SK-N-MC (cell line): ENCODE data around the gene AK1.

GRCh38 chr9:125649198-125649728 lies 57.7 kb downstream of the MAPKAP1 start:
- RRBS = no CpG with 5 or more reads among the region's 7 CpGs

- RRBS = 95% methylated on average over 4 of the region's 38 CpGs
Observed at GRCh38 chr9:126337582-126338461, 11.2 kb downstream of the MVB12B start.

DNA sequence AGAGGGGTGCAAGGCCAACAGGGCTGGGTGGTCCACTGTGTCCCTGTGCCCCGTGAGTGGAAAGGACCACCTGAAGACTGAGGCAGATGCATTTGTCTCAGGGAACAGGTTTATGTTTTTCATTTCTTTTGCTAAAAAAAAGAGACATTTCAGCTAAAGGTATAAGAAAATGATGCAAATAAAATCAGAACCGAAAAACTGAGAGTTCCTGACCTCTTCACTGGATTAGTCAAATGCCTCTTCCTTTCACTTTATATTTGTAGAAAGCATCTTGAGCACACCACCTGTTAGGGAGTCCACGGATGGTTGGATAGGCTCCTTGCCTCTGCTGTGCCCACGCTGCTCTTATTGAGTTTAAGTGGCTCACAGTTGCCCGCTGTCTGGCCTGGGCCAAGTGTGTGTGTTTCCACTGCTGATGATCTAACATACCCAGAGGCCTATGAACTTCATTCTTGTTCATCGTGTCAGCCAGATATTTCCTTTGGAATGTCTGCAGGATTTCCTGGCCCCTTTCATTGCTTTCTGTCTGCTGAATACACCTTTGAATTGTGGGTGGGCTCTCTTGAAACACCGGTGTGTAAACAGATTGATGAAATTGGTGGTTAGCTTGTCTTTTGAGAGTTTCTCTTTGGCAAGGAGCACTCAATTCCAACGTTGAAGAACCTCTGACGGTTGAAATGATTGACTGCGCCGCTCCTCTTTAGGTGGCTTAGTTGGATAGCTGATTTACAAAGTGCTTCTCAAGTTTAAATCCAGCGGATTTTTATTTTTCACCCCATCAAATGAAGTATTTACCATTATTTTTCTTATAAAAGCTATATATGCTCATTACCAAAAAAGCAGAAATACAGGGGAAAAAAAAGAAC lies 46.6 kb downstream of the MVB12B start:
- RRBS = no CpG with 5 or more reads among the region's 12 CpGs

GRCh38 chr9:126391931-126392794 lies 65.5 kb downstream of the MVB12B start:
- RRBS = no CpG with 5 or more reads among the region's 19 CpGs

GRCh38 chr9:126964881-126965602 lies 50.5 kb downstream of the RALGPS1 start:
- RRBS = no CpG with 5 or more reads among the region's 7 CpGs

- RRBS = no CpG with 5 or more reads among the region's 4 CpGs
Observed at GRCh38 chr9:127116860-127117588, 5.4 kb downstream of the ANGPTL2 start.

DNA sequence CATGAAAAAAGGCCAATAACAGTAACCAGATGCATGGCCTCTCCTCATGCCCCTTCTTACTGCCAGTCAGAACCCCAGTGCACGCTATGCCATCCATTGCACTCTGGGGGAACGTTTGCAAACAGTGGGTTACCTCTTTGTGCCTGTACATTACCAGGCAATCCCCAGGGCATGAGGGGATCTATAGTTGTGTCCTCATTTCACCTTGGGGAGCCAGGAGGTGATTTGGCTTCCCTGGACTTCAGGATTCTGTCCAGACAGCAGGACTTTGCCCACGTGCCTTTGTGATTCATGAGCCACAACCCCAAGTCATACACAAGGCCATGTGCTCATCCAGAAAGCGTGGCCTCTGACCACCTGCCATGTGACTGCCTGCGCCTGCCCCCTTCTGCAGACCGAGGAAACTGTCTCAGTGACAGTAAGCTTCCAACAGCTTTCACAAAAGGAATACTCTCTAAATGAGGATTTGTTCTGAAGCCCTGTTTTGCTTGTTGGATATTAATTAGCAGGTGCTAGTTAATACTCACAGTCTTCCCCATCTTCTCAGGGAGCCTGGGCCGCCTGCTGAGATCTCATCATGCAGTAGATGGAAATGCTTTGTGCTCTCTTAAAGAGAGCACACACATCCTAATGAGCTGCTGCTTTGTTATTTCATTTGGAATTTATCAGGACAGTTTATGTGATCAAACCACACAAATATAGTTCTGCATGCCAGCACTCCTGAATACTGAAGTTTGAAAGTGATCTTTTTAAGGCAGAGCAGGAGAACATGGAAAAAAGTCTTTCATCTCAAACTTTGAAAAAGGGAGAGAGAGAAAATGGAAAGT lies 36.9 kb upstream of the ANGPTL2 start:
- RRBS = no CpG with 5 or more reads among the region's 7 CpGs

GRCh38 chr9:127199125-127199916 lies 65.3 kb upstream of the GARNL3 start:
- RRBS = no CpG with 5 or more reads among the region's 18 CpGs

DNA sequence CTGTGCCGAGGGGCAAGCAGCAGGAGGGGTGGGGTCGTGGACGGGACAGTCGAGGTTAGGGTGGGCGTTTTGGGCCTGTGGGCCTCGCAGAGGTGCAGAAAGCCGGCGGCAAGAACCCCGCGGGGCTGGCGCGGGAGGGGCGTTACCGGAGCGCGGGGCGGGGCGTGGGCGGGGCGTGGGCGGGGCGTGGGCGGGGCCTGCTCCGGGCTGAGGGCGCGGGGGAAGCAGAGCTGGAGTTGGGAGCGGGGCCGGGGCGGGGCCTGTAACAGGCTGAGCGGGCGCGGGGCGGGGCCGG lies 39.9 kb upstream of the GARNL3 start:
- RRBS = 2% methylated on average over 28 of the region's 34 CpGs

DNA sequence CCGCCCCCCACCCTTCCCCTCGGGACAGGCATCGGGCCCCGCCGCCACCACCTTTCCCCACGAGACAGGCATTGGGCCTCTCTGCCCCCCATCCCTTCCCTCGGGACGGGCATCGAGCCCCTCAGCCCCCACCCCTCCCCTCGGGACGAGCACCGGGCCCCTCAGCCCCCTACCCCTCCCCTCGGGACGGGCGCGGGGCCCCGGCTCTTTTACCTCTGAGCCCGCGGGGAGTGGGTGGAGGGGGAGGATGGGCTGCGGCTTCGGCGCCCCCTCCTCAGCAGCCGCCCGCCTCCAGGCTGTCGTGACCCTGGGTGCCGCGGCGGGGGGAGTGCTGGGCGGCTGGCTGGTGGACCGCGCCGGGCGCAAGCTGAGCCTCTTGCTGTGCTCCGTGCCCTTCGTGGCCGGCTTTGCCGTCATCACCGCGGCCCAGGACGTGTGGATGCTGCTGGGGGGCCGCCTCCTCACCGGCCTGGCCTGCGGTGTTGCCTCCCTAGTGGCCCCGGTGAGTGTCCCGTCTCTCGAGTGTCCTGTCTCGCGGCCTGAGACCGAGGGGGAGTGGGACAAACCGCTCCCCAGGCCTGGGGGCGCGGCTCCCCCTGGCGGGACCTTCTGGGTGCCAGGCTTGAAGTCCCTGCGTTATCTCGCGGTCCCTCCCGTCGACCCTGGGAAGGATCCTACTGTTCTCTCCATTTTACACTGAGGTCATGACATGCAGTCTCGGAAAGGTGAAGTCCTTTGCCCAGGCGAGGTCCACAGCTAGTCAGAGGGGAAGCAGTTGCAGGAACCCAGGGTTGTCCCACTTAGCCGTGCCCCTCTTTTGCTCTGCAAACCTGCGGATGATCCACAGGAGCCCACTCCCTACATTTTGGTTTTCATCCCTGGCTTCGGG lies 885 bp downstream of the SLC2A8 start:
- RRBS = 9% methylated on average over 17 of the region's 63 CpGs

DNA sequence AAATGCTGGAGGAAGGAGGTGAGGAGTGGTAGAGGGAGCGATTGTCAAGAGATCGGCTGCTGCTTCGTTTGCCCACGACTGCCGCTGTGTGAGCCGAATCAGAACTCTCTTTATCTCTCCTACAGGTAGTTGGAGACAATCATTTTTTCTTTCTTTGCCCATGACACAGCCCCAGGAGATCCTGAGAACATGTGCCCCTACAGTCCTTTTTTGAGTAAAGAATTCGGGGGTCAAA lies 521 bp downstream of the ZNF79 start:
- RRBS = no CpG with 5 or more reads among the region's 7 CpGs

DNA sequence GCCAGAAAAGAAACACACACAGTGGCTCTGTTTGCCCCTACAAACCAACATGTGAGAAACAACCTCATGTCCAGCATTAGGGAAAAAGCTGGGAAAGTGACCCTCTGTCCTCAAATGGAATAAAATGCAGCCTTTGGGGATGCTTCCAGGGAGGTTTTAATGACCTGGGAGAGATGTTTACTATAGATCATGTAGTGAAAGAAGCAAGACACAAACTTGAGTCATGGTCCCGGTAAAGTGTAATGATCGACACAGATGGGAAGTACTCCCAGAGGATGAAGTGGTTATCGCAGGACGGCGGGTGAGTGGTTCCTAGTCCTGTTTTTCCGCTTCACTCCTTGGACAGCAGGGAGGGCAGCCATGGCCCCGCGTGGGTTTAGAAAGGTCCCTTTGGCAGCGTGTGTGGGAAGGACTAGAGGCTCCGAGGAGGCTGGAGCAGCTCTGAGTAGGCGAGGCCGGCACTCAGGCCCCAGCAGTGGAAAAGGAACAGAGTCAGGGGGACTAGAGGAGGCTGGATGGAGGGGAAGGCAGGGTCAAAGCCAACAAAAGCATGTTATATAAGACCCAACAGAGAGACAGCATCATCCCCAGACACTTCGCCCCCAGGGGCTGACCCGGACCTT lies 6.0 kb downstream of the NIBAN2 start:
- RRBS = 97% methylated on average over 1 of the region's 14 CpGs

DNA sequence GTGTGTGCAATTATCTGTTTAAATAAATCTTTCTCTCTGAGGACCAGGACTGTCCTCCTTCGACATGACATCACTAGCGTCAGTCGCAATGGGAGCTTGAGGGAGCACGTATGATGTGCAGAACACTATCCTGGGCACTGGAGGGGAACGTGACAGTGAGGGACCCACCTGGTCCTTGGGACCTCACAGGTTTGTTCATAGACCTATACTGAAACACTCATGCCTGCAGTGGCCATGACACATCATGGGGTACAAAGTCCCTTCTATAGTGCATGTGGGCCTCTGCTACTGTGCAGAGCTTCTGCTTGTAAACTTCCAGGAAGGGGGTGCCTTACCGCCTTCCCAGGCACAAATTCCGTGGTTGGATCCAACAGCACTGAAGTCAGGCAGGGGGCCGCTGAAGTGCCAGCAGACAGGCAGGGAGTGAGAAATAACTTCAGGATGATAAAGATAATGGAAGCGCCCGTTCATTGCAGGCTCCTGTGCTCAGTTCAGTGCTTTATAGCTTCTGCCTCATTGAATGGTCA lies 7.2 kb upstream of the NIBAN2 start:
- RRBS = no CpG with 5 or more reads among the region's 10 CpGs

GRCh38 chr9:127578683-127579811 lies 10.2 kb upstream of the NIBAN2 start:
- RRBS = 95% methylated on average over 3 of the region's 22 CpGs

DNA sequence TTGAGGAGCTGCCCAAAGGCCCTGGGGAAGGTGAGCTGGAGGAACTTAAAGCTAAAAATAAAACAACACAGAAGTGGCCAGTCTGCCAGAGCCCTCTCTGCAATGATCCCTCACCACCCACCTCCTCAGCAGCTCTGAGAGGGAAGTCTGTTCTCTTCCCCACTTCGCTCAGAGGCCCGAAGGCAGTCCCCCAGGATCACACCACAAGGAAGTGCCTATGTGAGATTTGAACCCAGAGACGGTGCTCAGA lies 879 bp downstream of the ENG start:
- RRBS = no CpG with 5 or more reads among the region's 3 CpGs

DNA sequence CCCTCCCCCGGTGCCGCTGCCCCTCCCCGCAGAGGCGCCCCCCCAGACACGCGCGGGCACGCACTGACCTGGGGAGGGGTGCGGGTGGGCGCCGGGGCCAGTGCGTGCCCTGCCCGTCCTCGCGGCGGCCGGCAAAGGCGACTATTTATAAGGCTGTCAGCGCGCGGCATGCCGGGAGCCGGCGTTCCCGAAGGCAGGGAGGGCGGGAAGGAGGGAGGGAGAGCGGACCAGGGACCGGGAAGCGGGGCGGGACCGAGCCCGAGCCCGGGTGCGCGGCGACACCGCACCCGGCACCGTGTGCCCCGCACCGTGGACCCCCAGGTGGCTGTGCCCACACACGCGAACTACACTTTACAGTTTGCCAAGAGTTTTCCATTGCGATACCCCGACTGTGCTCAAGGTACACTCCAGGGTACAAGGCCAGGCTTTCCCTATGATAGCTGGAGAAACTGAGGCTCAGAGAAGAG lies at the start of gene AK1:
Gene AK1 (minus strand): TSS at position 121 of the 467 bp plus-strand sequence.
- RRBS = under 1% methylated on average over 21 of the region's 45 CpGs

DNA sequence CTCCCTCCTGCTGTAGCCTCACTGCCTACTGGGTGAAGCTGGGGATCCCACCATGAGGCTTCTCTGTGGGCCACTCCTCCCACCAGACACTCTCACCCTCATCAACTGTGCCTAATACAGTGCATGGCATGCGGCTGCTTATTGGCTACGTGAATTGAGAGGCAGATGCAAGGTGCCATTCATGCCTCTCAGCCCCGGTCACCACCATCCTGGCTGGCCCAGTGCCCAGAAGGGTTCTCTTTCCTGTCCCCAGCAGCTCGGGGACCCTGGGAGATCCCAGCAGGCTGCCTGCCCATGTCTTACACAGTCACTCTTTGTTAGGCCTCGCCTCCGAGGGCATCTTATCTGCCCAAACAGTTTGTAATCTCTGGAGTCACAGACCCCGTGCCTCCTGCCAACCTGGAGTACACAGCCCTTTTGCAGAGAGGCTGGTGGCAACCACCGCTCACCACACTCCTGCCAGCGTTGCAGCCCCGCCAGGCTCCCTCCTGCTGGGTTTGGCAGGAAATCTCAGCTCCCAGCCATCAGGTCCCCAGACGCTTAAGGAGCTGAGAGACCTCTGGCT lies 6.9 kb upstream of the AK1 start:
- RRBS = no CpG with 5 or more reads among the region's 11 CpGs

DNA sequence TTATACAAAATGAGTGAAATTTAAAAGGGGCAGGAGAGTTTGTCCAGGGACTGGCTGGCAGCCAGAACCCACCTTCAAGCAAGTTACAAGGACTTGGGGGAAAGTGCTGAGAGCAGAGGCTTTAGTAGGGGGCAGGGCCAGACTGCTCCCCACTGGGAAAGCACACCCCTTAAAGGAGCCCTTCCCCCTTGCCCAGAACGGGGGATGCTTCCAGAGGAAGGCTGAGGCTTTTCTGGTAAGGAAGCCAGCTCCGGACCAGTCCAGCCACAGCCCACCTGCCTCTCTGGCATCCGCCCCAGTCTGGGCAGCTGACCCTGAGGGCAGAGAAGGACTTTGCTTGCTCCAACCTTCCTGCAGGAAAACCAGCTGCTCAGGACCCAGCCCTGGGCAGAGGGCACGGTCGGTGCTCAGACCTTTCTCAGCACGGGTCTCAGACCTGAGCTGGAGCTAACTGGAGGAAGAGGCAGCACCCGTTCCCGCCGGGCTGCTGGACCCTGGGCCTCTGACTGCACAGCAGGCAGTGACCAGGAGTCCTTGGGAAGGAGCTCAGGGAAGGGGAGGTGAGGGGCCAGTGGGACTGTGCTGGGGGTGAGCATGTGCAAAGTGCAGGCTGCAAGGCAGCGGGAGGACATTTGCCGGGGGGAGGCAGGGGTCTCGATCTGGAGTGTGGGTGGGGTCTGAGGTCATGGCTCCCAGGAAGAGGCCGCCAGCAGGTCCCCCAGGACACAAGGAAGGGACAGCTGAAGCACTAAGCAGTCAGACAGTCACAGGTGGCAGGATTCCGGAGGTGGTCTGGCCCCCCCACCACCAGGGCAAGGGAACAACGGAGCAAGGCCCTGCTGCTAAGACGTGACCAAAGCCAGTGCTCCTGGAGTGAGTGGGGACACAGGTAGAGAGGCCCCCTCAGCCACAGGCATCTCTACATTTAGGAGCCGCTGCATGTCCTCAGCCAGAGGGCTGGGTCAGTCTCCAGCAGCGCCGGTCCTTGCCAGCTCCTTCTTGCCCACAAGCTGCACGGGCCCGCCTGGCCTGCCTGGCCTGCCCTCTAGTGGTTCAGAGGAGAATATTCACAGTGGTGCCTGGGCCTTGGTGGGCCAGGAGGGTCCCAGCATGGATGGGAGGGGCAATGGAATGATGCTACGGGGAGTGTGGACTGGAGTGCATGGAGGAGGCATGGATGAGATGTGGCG lies 4.6 kb upstream of the DPM2 start:
- RRBS = no CpG with 5 or more reads among the region's 23 CpGs

DNA sequence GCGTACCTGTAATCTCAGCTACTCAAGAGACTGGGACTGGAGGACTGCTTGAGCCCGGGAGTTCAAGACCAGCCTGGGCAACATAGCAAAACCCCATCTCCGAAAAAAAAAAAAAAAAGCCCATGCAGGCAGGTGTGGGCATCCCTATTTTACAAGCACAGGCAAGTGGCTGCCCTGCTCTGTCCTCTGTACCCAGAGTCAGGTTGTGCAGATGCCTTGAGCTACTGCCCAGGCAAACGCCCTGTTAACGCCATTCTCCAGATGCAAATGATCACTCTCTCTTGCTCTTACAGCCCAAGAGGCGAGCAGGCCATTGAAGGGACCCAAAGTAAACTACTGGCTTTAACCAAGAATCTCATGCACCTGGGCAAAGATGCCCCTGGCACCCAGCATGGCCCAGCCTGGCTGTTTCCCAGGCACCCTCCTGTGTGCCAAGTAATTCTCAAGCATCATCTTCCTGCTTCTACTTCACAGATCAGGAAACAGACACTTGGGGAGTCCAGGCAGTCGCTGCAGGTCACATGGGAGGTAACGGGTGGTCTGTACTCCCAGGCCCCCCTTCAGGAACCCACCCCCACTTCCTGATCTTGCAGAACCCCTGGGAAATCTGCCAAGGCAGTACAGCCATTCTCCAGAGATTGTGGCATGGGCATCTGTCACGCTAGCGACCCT lies 14.3 kb downstream of the EEIG1 start:
- RRBS = no CpG with 5 or more reads among the region's 10 CpGs

DNA sequence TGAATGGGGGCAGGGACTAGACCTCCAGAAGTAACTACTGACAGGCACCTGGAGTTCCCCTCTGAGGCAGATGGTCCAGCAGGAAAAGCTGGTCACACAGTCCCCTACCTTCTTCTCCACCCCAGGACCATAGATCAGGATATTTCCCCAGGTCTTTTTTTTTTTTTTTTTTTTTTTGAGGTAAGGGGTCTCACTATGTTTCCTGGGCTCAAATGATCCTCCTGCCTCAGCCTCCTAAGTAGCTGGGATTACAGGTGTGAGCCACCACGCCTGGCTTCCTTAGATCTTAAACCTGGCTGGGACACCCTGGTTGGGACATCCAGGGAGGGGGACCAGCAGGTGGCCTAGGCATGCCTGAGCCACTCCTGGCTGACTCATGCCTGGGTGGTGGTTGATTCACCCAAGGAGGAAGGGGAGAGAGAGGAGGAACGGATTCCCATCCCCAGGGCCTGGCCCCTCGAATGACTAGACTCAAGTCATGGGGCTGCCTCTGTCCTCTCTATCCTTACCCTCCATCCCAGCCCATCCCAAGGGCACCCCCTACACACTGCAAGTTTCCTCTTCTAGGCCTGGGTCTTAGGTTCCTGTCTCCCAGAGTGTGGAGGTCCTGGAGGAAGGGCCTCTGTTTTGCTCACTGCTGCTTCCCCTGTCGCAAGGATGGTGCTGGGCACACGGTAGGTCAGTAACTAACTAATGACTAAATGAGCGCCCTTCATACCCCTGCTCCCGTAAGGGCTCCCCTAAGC lies 12.8 kb downstream of the EEIG1 start:
- RRBS = no CpG with 5 or more reads among the region's 7 CpGs